Monocyte (primary cell): Measurements from ENCODE around the genes RELA, CNIH2 and CCDC87.

- PRO-cap, 2 experiments = peak in 2 of 2 experiments; most common plus-strand start chr11:65663320 (in 2); most common minus-strand start chr11:65662944 (in 2)
Measured at GRCh38 chr11:65662673-65663632, at the start of gene RELA. Gene RELA (minus strand): TSS chr11:65662916.

DNA sequence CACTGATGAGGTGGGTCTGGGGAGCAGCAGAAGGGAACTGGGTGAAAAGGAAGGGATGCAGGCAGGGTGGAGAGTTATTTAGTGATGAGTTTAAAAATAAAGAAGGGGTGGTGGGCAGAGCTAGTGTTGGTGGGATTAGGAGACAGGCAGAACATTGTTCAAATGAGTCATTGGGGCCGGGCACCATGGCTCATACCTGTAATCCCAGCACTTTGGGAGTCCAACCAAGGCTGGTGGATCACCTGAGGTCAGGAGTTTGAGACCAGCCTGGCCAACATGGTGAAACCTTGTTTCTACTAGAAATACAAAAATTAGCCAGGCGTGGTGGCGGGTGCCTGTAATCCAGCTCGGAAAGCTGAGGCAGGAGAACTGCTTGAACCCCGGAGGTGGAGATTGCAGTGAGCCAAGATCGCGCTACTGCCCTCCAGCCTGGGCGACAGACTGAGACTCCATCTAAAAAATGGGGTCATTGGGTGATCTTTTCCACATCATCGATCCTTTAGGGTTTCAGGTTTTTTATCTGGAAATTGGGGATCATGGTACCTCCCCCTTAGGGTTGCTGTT, 1.9 kb downstream of the KAT5 start:
- PRO-cap, 2 experiments = no peak in any of the 2 experiments

DNA sequence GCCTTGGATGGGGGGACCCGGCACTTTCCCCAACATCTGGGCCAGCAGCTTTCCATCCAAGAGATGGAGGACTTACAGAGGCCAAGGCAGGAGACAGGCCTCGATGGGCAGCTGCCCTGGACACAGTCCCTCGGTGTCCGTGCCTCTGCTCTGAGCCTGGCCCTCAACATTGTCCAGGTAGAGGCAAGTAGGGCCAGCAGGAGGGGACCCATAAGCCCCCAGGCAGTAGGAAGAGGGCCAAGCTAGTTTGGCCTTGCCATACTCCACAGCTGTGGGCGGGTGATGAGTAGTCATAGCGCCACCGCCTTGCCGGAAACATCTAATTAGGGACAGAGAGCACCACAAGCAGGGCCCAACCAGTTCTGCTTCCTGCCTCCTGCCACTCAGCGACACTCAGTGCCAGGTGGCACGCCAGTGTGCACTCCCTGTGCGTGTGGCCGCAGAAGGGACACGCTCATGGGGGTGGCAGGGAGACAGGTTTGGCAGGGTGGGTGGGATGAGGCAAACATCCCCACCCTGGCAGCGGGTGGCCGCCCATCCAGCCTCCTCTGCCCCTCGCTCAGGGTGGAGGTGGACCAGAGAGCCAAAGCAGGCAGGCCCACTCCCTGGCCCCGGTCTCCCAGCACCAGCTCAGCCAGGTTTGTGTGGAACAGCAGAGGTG, 4.8 kb downstream of the OVOL1 start:
- PRO-cap, 2 experiments = peak in 2 of 2 experiments; most common plus-strand start position 359 of the sequence (in 2)

- PRO-cap, 2 experiments = no peak in any of the 2 experiments
Measured at GRCh38 chr11:65822769-65823135, 11.0 kb upstream of the SNX32 start.

GRCh38 chr11:65849191-65850020, 8.6 kb downstream of the CFL1 start:
- PRO-cap, 2 experiments = peak in 2 of 2 experiments; most common minus-strand start chr11:65849477 (in 1)

GRCh38 chr11:65851038-65851580, 6.9 kb downstream of the CFL1 start:
- PRO-cap, 2 experiments = peak in 1 of 2 experiments; most common minus-strand start chr11:65851216 (in 1)

GRCh38 chr11:65863239-65864053, 3.2 kb downstream of the MUS81 start:
- PRO-cap, 2 experiments = no peak in any of the 2 experiments

DNA sequence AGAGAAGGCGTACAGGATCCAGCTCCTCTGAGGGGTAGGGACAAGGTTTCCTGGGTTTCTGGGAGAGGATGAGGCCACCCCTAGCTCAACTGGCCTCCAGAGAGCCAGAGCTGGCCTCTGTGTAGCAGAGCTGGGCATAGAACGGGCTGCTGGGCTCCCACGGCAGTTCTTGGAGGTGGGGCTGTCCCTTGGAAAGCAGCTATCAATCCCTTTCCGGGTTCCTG, 971 bp downstream of the EFEMP2 start:
- PRO-cap, 2 experiments = no peak in any of the 2 experiments

DNA sequence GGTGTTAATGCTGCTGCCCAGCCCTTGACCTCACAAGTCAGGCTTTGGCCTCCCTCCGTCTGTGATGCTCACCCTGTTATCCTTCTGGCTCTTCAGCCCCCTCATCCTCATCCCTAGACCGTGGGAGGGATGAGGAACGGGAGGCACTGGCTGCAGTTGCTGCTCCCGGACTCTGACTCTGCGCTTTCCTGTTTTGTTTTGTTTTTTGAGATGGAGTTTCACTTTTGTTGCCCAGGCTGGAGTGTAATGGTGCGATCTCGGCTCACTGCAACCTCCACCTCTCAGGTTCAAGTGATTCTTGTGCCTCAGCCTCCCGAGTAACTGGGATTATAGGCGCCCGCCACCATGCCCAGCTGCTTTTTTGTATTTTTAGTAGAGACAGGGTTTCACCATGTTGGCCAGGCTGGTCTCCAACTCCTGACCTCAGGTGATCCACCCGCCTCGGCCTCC, 1.3 kb upstream of the CTSW start:
- PRO-cap, 2 experiments = no peak in any of the 2 experiments

GRCh38 chr11:65976799-65977237, 15.3 kb downstream of the SART1 start:
- PRO-cap, 2 experiments = peak in 2 of 2 experiments; most common plus-strand start chr11:65977126 (in 2)

DNA sequence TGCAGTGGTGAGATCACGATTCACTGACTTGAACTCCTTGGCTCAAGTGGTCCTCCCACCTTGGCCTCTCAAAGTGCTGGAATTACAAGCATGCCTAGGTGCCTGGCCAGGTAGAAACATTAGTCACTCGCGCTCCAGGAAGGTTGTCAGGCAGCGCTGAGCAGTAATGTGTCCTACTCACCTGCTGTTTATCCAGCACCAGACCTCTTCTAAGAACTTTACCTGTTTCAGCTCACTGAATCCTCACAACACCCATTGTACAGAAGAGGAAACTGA, 504 bp upstream of the CST6 start:
- PRO-cap, 2 experiments = no peak in any of the 2 experiments

- PRO-cap, 2 experiments = no peak in any of the 2 experiments
Measured at GRCh38 chr11:66062795-66063219, 7.3 kb upstream of the PACS1 start.

DNA sequence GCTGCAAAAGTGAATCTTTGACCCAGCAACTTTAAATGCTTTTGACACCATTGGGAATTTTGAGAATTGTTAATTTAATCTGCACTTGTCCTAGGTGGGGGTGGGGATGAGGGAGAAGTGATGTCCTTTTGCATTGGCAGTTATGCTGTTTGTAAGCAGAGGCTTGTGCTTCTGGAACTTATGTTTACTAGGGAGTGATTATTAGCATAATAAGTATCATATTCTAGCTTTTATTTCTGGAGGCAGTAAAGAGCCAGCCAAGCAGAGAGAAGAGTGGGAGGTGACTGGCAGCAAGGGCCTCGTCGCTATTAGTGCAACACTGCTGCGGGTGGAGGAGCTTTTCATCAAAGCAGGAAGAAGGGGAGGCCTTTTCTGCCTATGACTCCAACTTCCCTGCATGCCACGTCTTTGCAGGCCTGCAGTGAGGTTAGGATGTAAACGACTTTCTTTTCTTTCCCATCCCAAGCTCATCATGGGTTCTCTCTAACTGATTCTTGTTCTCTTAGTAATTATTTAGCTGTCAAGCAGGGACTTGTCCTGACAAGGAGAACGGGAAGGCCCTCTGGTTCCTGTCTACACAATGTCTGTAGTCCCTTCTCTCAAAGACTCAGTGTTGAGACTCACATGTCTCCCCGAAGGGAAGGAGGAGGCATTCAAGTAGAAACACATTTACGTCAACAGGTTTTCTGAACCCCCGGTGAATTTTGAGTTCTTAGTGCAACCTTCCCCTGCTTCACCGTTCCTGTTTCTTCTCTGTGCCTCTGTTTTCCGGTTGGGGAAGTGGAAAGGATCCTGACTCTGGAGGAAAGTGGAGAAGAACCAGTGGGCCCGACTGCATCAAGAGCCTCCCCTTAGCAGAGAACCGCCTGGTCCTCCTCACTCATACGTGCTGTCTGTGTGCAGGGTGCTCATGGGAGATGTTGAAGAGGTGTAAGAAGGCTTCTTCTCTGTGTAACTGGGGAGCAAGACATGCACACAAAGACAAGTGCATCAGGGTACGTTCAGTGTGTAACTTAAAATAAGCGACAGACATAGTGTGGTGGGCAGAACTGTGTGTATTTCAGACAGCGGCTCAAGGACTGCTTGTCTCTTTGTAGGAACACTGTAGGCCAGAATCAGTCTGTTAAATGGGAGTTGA, 56.9 kb downstream of the PACS1 start:
- PRO-cap, 2 experiments = no peak in any of the 2 experiments

GRCh38 chr11:66132161-66132360, 62.0 kb downstream of the PACS1 start:
- PRO-cap, 2 experiments = no peak in any of the 2 experiments

DNA sequence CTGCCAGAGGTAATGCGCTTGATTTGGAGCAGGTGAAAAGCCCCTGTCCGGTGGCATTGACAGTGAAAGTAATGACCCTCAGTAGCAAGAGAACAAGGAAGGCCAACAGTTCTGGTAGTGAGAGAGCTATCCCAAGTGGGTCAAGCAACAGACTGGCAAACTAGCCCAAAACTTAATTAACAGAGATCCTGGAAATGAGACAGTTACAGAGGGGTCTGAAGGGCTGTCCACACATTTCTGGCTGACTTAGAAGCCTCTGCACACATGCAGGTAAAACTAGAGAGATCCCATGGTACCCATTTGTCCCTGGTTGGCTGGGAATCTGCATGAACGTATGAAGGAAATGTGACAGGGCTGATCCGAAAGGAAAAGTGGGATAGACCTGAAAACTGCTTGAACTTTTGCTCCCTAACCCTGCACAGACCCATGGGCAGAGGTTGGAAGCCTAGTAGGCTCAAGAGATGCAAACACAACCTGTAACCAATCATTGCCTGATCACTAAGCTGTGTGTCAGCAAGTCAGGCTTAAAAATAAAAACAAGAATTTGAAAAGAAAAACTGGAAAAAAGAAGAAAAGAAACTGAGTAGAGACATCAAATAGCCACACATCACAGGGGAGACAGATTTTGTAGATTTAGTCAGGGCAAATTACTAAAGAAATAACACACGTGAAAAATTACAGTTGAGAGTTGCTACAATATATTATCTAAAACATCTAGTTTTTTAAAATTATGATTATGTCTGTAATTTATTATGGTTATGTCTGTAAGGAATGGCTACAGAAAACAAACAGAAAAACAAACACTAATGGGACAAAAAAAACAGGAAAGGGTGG, 75.5 kb downstream of the PACS1 start:
- PRO-cap, 2 experiments = no peak in any of the 2 experiments

- PRO-cap, 2 experiments = no peak in any of the 2 experiments
Measured at GRCh38 chr11:66183843-66184194, 73.7 kb upstream of the KLC2 start.

GRCh38 chr11:66277319-66278317, at the start of gene CNIH2:
Gene CNIH2 (plus strand): TSS chr11:66278175.
- PRO-cap, 2 experiments = peak in 1 of 2 experiments; most common plus-strand start chr11:66277529 (in 1)

DNA sequence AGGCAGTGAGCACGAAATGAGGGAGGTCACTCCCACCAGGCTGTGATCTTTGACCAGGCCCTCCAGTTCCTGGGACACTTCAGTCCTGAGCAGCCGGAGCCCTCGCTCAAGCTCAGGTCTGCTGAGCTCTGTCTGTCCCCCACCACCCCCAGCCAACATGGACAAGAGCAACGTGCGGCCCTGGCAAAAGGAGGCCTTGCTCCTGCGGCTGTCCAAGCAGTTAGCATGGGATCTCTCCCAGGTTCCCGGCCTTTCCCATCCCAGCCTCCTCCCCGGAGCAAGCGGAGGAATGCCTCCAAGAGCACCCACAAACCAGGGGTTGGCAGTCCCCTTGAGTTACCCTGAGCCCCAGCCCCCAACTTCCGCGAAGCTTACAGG, 3.2 kb downstream of the CD248 start:
- PRO-cap, 2 experiments = no peak in any of the 2 experiments

DNA sequence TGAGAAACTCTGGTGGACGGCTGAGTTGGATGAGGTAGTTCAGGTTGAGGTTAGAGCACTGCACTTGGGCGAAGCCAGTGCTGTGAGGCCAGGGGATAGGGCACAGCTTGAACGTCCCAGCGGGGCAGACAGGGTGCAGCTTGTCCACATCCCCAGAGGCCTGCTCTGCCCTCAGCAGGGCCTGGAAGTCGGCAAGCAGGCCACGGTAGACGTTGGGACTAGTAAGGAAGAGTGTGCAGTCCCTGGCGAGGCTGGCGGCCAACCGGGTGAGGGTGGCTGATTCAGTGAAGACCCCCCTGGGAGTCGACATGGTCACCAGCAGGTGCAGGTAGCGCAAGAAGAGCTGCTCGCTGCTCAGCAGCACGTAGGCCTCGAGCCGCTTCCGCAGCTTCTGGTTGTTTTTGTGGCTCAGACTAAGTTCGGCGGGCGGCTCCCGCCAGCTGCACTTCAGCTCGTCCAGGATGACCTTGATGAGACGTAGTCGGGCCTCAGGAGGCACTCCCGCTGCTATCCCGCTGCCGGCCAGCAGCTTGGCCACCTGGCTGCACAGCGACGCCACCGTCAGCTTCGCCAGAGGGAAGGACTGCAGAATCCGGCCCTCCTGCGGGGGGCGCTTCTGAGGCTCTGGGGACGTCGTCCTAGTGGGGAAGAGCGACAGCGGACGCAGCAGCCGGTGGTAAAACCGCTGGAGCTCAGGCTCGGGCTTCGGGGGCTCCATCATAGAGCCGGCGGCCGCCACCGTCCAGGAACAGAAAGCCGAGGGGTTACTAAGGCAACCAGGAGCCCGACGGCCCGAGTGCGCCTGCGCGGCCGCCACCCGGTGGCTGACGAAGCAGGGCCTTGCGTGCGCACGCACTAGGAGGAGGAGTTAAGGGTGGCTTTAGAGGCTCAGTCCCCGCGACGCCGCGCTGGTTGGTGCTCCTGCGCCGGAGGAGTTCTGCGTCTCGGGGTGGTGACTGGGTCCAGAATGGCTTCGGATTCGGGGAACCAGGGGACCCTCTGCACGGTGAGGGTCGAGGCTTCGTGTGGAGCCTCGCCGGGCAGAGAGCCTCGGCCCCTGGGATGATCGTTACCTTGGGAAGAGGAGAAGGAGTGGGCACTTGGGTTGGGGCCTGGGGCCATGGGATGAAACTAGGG, at the start of gene CCDC87:
Gene CCDC87, minus strand, starts transcription at position 769 of the 1,137 bp plus-strand sequence.
- PRO-cap, 2 experiments = peak in 2 of 2 experiments; most common plus-strand start position 891 of the sequence (in 2); most common minus-strand start position 752 of the sequence (in 2)

- PRO-cap, 2 experiments = no peak in any of the 2 experiments
Measured at GRCh38 chr11:66607735-66608181, 8.7 kb upstream of the RBM14 start.